ENCODE measurements around a stretch of chr18.

DNA sequence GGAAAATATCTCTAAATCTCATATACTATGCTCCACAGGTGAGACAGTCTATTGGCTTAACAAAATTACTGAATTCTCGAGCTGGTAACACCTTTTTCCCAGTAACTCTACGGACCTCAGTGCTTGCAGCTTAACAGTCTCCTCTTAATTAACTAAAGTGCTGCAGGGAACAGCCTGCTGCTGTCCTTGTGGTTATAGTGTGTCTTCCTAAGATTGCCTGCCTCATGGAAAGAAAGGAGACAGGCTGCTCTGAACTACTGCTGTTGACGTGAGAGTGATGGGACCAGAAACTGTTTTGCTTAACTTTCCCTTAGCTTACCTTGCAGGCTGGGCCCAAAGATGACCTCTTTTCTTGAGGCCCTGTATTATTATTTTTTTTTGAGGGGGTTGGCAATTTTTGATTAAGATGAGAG, 93.3 kb downstream of the MIB1 start:
- PRO-cap, result no peak

GRCh38 chr18:22032748-22033090, 136.7 kb upstream of the GATA6 start:
- PRO-cap, result no peak

DNA sequence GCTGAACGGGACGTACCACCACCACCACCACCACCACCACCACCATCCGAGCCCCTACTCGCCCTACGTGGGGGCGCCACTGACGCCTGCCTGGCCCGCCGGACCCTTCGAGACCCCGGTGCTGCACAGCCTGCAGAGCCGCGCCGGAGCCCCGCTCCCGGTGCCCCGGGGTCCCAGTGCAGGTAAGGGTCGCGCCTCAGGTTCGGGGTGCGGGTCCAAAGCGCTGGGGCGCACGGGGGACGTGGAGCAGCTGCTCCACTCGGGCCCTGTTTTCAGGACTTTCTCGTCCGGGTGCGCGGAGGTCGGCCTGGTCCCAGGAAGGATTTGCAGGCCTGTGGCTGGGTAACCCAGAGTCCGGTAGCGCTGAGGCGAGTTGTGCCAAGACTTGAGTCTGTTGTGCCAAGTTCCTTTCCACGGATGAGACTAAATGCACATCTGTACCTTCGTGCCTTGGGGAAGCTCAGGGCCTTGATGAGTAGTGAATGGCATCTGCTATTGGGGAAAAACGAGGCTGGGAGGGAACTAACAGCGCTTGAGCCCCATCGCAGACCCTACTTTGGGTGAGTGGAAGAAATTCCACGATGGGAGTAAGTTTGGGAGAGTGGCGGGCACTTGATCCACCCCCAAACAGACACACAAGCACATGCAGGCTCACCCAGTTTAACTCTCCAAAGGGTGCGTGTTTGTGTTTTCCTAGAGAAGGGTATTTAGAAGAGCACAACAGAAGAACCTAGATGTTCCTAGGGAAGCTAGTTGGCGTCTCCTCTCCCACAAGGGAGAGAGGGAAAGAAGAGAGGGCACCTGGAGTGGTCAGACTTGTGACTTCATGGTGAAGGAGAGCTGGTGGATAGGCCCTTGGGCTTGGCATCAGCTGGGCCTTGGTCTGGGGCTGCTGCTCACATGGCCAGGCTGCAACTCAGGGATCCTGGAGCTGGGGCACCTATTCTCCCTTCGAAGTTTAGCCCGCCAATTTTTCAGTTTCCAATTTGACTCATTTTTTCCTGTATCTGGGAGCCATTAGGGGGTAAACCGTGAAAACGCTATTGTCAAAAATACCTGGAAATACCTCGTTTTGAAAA, 3.0 kb downstream of the GATA6 start:
- PRO-cap, result no peak

- PRO-cap, result no peak
Measured at GRCh38 chr18:22188125-22188541, 18.7 kb downstream of the GATA6 start.

DNA sequence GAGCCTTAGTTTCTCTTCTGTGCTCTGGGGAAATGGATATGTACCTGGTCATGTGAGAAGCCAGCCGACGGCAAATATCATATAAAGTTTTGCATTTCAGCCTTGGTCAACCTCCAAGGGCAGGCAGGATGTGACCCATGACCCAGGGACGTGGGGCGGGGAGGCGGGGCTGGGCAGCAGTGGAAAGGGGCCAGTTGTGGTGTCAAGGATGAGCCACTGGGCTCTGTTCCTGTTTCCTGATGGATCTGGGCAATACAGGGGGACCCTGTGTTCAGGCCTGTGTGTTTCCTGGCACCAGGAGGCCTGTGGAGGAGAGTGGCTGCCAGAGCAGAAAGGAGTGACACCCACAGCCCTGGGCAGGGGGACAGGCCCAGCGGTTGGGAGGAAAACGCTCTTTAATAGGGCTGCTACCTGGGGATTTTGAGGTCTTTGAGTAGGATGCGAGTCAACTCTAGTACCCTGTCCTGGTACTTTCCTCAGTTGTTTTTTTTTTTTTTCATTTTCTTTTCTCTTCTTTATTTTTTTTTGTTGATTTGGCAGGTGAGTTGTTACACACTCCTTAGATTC, 107.0 kb downstream of the GATA6 start:
- PRO-cap, result no peak

GRCh38 chr18:22322603-22322985, 95.1 kb downstream of the CTAGE1 start:
- PRO-cap, result no peak

- PRO-cap, result unidirectional peak, plus-strand start at chr18:22348241; bidirectional peak, plus-strand start at chr18:22348315, minus-strand start at chr18:22348270
Measured at GRCh38 chr18:22347670-22348438, 69.9 kb downstream of the CTAGE1 start.

DNA sequence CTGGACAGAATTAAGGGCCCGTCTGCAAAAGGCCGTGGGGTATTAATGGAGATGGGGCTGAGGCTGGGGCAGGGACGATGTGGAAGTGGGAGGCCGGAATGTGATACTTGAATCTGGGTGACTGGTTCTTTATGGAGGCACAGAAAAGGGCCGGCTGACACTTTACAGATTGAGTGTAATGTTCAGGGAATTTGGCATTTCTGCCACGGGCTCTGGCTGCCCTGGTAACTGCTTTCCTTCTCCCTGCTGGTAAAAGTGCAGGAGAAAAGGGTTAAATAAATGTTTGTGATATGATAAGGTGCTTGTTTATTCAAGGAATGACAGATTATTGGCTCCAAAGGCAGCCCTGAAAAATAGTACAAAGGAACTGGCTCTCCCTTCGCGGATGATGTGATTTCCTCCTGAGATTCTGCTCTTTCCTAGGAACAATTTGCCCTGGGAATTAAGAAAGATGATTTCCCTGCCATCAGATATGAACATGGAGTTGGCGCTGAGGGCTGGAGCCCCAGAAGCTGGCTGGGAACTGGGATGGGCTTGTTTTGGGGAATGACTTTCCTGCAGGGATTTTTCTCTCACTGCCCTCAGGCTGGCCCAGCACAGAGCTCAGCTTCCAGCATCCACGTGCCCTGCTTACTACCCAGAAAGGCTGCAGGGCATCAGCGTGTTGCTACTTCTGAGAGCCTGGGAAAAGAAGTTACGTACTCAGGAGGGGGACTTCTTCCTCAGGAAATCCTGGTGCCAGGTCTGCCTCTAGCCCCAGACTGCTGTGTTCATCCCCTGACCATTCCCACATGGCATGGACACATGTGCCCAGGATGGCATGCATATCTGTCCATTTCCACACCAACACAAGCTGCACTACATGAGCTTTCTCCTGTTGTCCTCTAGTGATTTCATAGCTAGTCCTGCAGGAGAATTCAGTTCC, 53.0 kb upstream of the CTAGE1 start:
- PRO-cap, result no peak

DNA sequence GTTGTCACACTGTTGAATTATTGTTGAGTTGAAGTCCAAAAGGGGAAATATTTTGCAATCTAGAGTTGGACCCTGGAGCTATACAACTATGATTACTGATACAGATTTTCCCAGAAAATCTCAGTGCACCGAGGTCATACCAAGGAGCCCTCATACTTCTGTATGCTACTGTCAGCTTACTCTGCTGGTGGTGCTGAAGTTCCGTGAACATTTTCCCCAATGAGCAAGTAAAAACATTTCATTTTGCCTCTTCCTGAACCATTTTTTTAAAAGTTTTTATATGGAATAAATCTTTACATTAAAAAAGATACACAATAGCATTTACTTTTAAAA, 72.9 kb upstream of the CTAGE1 start:
- PRO-cap, result no peak

DNA sequence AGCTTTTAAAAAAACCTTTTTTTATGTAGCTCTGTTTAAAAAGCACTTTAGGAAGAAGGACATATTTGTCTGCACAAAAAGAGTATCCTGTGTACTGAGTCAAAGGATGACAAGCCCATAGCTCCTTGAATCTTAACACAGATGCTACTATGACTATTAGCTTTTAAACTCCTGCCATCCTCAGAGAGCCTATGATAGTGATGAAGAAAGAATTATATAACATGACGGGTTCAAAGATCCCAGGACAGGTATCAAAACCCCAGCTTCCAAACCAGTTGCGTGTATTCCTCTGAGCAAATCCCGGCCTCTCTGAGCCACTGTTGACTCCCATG, 74.4 kb upstream of the CTAGE1 start:
- PRO-cap, result no peak

GRCh38 chr18:22494659-22495239, 77.0 kb upstream of the CTAGE1 start:
- PRO-cap, result no peak

DNA sequence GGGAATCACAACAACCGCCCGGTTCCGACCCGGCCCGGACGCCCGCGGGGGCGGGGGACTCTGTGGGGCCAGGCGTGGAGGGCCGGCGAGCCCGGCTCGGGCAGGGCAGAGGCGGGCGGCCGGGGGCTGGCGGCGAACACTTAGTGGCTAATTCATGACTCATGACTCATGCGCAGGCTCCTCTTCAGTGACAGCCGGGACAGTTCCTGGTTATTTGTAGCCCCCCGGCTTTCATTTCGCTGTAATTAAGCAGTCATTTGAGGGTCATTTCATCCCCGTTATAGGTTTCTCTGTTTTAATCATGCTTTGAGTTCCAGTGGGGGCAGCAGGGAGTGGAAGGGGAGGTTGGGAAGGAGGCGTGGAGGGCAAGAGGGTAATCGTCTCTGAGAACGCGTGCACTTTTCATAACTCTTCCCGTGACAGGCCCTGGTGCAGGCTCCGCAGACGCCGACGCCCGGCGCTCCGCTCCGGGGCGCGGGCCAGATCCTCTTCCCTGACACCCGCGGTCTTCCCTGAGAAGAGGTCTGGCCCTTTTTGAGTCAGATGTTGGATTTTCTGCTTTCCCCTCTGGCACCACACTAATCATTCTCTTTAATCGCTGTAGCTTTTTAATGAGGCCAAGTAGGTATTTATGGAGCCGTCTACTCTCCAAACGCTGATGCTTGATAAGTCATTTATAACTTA, 142.2 kb upstream of the CTAGE1 start:
- PRO-cap, result bidirectional peak, plus-strand start at position 79 of the sequence, minus-strand start at position 62 of the sequence; bidirectional peak, plus-strand start at position 443 of the sequence, minus-strand start at position 142 of the sequence

- PRO-cap, result no peak
Measured at GRCh38 chr18:22683998-22684660, 249.0 kb upstream of the RBBP8 start.

- PRO-cap, result no peak
Measured at GRCh38 chr18:23069382-23069885, 65.9 kb upstream of the CABLES1 start.

DNA sequence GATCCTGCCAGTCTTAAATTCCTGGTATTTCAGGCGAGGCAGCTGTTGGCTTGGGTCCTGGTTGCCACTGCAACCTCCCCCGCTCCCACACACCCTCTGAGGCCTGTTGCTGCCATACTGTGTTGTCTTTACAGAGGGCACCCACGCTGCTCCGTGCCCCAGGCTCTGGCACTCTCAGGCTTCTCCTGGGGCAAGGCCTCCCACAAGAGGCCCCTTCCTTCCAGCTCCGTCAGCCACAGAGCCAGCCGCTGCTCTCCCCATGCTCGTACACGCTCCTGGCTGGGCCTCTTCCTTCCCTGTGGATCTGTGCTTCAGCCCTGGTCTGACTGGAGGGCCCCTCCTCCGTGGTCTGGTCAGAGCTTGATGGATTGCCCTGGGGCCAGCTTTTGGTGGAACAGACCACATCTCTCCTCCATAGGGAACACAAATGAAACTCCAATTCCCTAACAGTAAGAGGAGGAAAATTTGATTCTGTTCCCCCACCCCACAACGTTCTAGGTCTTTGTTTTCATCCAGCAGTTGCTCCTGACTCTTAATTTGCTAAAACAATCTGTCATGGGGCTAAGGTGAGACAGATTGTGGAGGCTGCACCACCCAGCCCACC, 8.7 kb downstream of the CABLES1 start:
- PRO-cap, result no peak

- PRO-cap, result no peak
Measured at GRCh38 chr18:23159541-23159765, 24.2 kb downstream of the CABLES1 start.

GRCh38 chr18:23194040-23194867, 59.0 kb downstream of the CABLES1 start:
- PRO-cap, result no peak

GRCh38 chr18:23227265-23227722, 92.0 kb downstream of the CABLES1 start:
- PRO-cap, result no peak

- PRO-cap, result no peak
Measured at GRCh38 chr18:23253448-23254163, 118.3 kb downstream of the CABLES1 start.

DNA sequence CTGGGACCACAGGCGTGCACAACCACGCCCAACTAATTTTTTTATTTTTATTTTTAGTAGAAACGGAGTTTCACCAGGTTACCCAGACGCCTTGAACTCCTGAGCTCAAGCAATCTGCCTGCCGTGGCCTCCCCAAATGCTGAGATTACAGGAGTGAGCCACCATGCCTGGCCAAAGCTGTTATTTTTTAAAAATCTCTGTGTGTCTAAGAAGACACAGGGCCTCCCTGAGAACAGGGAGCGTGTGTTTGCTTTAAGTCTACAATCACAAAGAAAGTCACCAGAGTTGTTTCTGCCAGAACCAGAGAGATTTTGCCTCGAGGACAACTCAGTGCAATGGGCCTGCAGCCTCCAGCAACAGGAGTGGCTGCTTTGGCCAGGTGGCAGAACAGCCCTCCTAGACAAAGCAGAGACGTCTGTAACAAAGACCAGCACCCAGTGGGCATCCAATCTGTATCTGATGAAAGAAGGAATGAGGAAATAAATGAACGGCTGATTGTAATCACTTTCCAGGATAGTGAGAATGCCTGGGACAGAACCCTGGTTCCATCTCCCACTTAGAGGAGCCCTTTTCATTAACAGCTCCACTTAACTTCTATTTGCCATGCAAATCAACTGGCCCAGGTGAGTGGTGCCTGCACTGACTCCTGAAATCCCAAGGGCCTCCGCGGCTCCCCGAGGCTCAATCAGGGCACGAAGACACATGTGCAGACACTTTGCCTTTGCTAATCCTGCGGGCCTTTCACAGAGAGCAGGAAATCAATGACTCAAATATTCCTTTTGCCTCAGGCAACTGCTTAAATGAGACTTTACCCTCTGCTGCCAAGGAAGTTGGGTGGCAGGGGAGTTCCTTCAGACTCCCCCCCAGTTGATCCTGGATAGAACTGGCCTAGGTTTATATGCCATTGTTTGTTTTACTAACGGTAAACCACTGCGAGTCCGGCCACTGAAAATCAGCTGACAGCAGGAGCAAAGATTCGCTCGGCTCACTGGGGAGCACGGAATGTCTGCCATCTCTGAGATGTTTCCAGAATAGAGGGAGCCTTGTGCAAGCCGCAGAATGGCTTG, 146.5 kb downstream of the CABLES1 start:
- PRO-cap, result no peak

Data from sternocleidomastoid (tissue), 1 donor.